GM06990 (cell line): ENCODE data around the genes PAPOLB and MMD2.

DNA sequence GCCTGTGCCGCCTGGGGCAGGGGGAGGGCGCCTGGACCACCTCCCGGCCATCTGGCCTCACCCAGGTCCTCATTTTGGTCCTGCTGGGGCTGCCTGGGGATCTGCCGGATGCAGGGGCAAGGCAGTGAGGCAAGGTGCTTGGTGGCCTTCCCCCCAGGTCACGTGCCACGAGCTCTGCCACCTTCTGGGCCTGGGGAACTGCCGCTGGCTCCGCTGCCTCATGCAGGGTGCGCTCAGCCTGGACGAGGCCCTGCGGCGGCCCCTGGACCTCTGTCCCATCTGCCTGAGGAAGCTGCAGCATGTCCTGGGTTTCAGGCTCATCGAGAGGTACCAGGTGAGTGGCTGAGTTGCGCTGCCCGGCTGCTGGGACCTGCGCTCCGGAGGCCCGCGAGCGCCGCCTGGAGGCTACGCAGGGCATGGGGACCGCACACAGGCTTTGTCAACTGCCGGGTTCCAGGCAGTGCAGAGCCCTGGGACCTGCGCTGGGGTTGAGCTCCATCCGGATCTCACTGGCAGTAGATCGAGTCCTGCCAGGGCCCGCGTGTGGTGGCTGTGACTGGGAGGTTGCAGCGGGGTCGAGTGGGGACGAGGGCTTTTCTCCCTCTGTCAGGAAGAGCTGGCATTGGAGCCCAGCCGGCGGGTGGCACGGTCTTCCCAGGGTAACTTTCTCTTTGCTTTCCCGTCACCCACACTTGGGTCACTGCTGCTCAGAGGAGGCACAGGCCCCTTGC is 21.6 kb downstream of the AMZ1 start:
- RRBS = 6% methylated on average over 12 of the region's 36 CpGs

DNA sequence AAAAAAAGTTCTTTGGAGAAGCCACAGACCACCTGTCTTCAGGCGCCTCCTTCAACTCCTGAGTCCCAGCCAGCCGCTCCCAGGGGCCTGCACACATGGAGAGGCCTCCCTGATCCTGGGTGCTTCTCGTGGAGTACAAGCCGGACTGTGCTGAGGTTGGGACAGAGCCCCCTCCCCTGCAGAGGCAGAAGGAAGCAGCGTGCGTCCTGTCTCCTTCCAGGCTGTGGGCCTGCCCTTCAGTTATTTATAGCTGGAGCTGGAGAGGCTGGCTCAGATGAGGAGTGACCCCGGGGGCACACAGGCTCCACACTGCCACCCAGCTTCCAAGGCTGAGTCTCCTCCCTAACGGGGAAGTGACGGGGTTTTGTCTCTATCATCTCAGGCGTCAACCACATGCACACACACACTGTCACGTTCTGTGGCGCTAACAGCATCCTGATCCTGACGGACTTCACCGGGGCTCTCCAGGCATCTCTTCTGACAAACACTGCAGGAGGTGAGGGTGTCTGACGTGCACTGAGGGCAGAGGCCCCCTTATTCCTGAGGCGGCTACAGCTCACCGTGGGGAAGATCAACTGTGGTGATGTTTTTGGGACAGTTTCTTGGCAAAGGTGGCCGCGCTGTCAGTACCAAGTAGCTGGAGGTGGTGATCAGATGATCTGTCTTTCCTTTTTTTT is 25.4 kb downstream of the AMZ1 start:
- RRBS = no CpG with 5 or more reads among the region's 19 CpGs

- RRBS = no CpG with 5 or more reads among the region's 23 CpGs
These were observed 41.9 kb downstream of the AMZ1 start for GRCh38 chr7:2729845-2730430.

GRCh38 chr7:2792045-2792637 is 52.0 kb downstream of the GNA12 start:
- RRBS = no CpG with 5 or more reads among the region's 11 CpGs

DNA sequence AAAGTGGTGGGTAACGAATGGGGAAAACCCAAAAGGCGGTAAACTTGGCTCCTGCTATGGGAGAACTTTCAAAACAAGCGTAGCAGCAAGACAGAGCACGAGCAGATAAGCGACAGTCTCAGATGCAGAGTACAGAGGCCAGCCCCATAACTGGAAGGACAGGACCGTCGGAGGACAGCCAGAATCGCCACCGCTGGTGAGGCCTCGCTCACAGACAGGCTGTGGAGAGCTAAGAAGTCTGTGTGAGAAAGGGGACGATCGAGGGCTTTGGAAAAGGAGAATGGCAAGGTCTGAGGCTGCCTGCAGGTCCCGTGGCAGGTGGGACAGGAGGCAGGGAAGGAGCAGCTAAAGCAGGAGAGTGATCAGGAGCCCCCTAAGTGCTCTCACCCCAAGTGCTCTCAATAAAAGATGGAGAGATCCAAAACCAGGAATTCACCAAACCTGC is 41.0 kb downstream of the GNA12 start:
- RRBS = no CpG with 5 or more reads among the region's 13 CpGs

GRCh38 chr7:2860484-2861285 is 16.6 kb upstream of the GNA12 start:
- RRBS = no CpG with 5 or more reads among the region's 22 CpGs

GRCh38 chr7:2945679-2945985 is 98.0 kb downstream of the CARD11 start:
- RRBS = no CpG with 5 or more reads among the region's 3 CpGs

DNA sequence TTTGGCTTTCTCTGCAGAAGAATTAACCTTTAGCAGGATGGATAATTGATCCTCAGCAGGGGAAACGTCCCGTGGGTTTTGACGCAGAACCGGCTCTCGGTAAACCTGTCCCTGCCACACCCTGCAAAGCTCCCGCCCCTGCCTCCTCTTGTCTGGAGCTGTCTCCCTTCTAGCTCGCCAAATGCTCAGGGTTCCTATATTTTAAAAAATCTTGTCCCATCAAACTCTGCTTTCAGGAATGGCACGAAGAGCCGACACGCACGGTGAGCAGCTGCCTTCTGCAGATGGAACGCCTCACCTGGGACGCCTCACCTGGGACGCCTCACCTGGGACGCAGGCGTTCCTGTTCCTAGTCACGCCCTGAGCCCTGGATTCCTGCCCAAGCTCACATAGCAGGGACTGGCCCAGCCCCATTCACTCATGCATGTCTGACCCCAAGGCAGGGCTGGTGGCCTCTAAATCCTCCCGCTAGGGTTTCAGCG is 49.9 kb downstream of the CARD11 start:
- RRBS = no CpG with 5 or more reads among the region's 19 CpGs

GRCh38 chr7:3651978-3652833 is 351.2 kb downstream of the SDK1 start:
- RRBS = no CpG with 5 or more reads among the region's 15 CpGs

- RRBS = no CpG with 5 or more reads among the region's 9 CpGs
These were observed 399.8 kb downstream of the SDK1 start for GRCh38 chr7:3700789-3701269.

- RRBS = no CpG with 5 or more reads among the region's 13 CpGs
These were observed 621.0 kb downstream of the SDK1 start for GRCh38 chr7:3921844-3922695.

- RRBS = no CpG with 5 or more reads among the region's 2 CpGs
These were observed 596.9 kb upstream of the FOXK1 start for GRCh38 chr7:4085318-4085569.

GRCh38 chr7:4089074-4089481 is 593.0 kb upstream of the FOXK1 start:
- RRBS = no CpG with 5 or more reads among the region's 11 CpGs

- RRBS = no CpG with 5 or more reads among the region's 8 CpGs
These were observed 517.5 kb upstream of the FOXK1 start for GRCh38 chr7:4164584-4165080.

GRCh38 chr7:4708006-4708531 is 26.0 kb downstream of the FOXK1 start:
- RRBS = no CpG with 5 or more reads among the region's 12 CpGs

DNA sequence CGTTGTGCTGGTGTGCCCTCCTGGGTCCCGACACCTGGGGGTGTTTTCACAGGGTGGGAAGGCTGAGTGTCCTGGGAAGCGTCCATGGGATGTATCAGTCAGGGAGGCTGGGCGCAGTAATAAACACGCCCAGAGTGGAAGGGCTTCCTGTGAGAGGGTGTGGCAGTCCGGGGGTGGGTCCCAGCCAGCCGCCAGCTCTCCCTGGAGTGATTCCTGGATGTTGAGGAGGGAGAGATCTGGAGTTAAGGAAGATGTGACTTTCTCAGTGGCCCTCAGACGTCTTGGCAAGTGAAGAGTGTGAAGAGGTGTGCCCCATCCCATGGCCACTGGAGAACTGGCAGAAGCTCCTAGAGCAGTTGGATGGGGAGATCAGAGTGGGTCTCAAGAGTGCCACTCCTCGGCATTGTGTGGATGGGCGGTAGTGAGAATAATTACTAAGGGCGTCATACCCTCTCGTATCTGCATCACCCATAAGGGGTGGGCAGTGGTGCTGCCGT is 29.2 kb downstream of the FOXK1 start:
- RRBS = no CpG with 5 or more reads among the region's 13 CpGs

DNA sequence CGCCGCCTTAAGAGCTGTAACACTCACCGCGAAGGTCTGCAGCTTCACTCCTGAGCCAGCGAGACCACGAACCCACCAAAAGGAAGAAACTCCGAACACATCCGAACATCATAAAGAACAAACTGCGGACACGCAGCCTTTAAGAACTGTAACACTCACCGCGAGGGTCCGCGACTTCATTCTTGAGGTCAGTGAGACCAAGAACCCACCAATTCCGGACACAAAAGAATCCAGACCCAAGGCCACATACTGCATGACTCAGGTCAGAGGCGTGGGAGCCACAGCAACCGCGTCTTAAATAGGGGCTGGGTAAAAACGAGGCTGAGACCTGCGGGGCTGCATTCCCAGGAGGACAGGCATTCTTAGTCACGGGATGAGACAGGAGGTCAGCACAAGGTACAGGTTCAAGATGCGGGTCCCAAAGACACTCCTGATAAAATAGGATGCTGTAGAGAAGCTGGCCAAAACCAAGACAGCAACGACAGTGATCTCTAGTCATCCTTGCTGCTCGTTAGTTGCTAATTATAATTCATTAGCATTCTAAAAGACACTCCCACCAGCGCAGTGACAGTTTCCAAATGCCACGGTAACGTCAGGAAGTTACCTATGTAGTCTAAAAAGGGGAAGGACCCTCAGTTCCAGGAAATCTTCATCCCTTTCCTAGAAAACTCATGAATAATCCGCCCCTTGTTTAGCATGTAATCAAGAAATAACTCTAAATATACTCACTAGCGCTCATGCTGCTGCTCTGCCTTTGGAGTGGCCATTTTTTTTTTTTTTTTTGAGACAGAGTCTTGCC is 19.3 kb downstream of the AP5Z1 start:
- RRBS = no CpG with 5 or more reads among the region's 29 CpGs

GRCh38 chr7:4861543-4862373 is at the start of gene PAPOLB:
Gene PAPOLB (minus strand): TSS chr7:4862030.
- RRBS = 47% methylated on average over 12 of the region's 63 CpGs

DNA sequence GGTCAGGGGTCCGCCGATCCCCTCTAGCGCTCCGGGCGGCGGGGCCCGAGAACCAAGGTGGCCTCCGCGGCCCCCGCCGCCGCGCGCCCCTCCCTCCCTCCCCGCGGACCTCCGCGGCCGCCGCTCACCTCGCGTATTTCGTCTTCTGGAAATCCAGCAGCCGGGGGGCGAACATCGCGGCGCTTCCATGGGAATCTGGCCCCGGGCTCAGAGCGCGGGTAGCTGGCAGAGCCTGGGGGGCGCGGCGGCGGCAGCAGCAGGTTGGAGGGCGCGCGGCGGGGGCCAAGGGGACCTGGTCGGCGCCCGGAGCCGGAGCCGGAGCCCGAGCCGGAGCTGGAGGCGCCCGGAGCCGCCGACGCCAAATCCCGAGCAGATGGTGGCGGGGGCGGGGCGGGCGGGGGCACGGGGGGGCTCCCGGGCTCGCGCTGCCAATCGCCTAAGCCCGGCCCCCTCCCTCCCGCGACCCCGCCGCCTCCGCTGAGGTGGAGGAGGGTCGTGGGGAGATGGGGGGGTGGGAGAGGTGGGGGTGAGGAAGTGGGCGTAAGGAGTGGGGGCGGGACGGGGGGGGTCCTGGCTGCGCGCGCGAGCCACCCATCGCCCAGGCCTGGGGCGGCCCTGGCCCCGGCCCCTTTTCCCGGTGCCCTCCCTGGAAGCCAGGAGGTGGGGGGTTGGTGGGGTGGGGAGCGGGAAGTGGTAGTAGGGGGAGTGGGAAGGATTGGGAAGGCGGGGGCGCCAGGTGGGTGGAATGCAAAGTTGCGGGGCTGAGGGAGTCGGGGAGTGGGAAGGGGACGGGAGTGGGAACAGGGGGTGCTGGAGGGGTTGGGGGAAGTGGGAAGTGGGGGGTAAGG is at the start of gene MMD2:
Gene MMD2, minus strand, starts transcription at position 345 of the 848 bp plus-strand sequence.
- RRBS = 13% methylated on average over 23 of the region's 85 CpGs

GRCh38 chr7:5212973-5213273 is 22.9 kb downstream of the WIPI2 start:
- RRBS = no CpG with 5 or more reads among the region's 10 CpGs